SJCRH30 (cell line): ENCODE measurements around the genes TGFB2 and TAF1A.

DNA sequence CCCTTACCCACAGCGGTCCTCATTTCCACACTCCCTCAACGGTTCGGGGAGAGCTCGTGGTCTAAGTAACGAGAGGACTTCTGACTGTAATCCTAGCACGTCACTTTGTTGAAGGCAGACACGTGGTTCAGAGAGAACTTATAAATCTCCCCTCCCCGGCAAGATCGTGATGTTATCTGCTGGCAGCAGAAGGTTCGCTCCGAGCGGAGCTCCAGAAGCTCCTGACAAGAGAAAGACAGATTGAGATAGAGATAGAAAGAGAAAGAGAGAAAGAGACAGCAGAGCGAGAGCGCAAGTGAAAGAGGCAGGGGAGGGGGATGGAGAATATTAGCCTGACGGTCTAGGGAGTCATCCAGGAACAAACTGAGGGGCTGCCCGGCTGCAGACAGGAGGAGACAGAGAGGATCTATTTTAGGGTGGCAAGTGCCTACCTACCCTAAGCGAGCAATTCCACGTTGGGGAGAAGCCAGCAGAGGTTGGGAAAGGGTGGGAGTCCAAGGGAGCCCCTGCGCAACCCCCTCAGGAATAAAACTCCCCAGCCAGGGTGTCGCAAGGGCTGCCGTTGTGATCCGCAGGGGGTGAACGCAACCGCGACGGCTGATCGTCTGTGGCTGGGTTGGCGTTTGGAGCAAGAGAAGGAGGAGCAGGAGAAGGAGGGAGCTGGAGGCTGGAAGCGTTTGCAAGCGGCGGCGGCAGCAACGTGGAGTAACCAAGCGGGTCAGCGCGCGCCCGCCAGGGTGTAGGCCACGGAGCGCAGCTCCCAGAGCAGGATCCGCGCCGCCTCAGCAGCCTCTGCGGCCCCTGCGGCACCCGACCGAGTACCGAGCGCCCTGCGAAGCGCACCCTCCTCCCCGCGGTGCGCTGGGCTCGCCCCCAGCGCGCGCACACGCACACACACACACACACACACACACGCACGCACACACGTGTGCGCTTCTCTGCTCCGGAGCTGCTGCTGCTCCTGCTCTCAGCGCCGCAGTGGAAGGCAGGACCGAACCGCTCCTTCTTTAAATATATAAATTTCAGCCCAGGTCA lies at the start of gene TGFB2:
Gene TGFB2, plus strand, starts transcription at position 169 of the 1,035 bp plus-strand sequence.
- RAMPAGE, long total RNA = start-site peak on the plus strand centred at position 133 of the sequence, 86 bp wide, 110 and 12 reads in 2 replicates

DNA sequence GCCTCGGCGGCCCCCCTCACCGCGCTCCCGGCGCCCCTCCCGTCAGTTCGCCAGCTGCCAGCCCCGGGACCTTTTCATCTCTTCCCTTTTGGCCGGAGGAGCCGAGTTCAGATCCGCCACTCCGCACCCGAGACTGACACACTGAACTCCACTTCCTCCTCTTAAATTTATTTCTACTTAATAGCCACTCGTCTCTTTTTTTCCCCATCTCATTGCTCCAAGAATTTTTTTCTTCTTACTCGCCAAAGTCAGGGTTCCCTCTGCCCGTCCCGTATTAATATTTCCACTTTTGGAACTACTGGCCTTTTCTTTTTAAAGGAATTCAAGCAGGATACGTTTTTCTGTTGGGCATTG lies 1.0 kb downstream of the TGFB2 start:
- RAMPAGE, long total RNA = no peak

GRCh38 chr1:219568465-219568814 lies 44.5 kb downstream of the ZC3H11B start:
- RAMPAGE, long total RNA = no peak

- RAMPAGE, long total RNA = no peak
Measured at GRCh38 chr1:219929235-219929641, 881 bp upstream of the SLC30A10 start.

DNA sequence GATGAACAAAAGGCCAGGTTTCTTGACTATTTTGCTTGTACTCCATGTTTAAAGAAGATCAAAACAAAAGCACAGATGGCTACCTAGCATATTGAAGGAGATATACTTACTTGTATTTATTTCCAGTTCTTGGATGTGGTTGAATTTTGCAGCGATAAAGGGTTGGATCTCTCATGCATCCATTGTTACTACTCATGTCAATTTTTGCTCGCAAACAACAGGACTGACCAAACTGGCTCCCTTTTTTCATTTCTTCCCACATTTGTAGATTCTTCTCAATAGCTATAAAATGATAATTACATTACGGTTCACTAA lies 24.1 kb downstream of the EPRS1 start:
- RAMPAGE, long total RNA = no peak

DNA sequence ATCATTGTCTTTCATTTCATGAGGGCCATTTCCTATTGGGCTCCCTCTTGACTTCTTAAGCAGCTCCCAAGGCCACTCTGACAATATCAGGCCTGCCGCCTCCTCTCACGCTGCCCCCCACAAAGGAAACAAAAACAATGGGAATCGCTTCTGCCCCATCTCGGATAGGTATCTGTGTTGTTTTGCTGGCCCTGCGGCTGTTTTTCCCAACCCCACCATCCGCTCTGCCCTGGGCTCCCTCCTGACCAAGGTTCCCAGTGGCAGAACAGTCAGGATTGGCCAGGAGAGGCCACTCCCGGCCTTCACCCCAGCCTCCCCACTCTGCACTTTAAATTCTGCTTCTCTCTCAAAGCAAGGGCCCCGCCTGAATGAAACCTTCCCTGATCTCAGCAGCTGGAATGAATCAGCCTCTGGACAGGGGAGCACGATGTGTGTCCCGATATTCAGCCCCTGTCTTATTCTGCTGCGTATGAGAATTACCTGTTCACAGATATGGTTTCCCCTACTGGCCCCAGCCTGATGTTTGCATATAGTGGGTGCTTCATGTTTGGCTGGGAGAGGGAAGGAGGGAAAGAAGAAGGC lies 16.3 kb downstream of the C1orf115 start:
- RAMPAGE, long total RNA = no peak

DNA sequence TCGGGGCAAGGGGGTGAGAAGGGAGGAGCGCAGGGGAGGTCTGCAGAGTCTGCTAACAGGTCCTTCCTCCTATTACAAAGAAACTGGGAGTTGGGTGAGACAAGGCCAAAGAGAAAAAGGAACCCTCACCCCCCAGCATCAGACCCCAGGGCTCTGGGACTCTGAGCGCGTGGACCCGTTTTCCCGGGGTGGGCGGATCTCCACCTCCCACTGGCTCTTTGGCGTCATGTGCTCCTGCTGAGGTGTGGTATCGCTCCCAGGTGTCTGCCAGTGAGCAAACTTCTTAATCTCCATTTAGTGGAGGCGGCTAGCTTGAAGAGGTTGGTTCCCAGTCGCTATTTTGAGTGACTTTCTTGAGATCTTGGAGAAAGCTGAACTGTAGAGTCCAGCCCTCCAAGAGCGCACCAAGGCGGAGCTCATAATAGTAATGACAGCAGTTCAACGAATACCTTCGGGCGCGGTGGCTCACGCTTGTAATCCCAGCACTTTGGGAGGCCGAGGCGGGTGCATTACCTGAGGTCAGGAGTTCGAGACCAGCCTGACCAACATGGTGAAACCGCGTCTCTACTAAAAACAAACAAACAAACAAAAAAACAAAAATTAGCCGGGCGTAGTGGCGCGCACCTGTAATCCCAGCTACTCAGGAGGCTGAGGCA lies 674 bp downstream of the MTARC1 start:
- RAMPAGE, long total RNA = no peak

- RAMPAGE, long total RNA = no peak
Measured at GRCh38 chr1:220962034-220962213, 82.7 kb downstream of the HLX start.

GRCh38 chr1:221098214-221098875 lies 219.1 kb downstream of the HLX start:
- RAMPAGE, long total RNA = no peak

GRCh38 chr1:221117365-221118095 lies 238.3 kb downstream of the HLX start:
- RAMPAGE, long total RNA = no peak

DNA sequence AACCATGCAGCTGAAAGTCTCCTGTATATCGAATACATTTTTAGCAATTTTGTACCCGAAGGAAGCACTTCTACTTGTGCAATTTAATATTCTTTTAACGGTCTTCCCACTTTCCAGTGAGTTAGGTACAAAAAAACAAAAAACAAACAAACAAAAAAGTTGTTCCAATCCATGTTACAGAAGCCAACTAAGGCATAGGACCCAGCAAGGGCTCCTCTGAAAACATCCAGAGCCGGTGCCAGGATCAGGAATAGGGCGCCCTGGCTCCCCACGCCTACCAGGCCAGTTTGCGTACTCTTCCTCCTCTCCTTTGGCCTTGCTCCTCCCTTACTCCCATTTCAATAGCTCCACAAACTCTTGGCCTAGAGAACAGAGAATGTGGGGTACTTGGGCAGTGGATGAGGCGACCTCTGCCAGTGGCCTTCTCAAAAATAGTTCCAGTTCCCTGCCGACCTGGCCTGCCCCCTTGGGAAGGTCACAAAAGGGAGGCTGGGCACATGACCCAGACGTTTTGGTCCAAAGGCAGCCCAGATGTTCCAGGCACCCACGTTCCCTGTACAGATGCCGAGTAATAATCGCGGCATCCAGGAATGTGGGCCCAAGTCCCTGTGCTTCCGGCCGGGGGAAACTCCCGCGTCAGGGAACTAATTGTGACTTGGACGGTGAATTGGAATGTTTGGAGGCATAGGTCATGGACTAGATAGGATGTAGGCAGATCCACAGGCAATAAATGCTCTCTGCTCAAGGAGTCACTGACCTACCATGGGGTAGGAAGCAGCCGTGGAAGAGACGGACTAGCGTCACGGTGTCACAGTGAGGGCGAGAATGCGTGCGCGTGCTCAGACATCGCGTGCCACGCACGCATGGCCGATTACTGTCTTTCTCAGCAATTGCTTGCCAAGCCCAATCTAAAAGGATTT lies 178.6 kb downstream of the DUSP10 start:
- RAMPAGE, long total RNA = no peak

- RAMPAGE, long total RNA = no peak
Measured at GRCh38 chr1:221708817-221709629, 32.9 kb downstream of the DUSP10 start.

GRCh38 chr1:221742190-221742577 lies 295 bp upstream of the DUSP10 start:
- RAMPAGE, long total RNA = no peak

DNA sequence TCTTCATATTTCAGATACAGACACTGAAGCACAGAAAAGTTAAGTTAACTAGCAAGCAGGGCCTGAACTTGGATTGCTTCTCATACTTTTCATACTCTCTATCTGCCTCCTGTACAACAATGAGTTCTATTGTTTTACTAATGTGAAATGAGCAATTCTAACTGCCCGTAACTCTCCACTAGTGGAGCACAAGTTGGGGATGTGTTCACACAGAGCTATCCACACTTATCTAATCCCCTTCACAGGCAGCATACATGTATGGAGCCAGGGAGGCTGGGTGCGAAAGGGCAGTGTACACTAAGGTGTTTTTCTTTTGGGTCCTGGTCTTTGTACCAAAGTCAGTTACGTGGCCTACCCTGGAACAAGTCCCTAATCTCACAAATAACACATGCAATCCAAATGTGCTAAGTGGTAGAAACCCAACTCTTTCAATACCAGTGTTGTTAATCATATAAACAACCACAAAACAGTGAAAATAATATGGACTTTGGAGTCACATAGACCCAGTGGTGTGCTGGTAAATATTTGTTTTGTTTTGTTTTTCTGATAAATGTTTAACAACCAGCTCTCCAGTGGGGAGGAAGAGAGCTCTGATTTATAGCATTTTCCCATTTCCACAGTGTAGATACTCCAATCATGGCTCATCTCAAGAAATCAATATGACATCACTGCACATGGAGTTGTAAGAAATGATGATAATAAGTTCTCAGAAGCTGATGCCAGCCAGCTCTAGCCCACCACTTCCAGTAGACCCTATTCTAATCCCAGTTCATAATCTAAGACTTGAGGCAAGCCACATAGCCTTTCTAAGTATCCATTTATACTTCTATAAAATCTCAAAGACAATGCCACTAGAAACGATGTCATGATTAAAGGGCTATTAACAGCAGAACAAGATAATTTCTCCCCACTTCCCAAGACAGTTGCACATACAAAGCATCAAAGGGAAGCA lies 320.0 kb upstream of the DUSP10 start:
- RAMPAGE, long total RNA = no peak

- RAMPAGE, long total RNA = no peak
Measured at GRCh38 chr1:222464831-222465161, 83.1 kb downstream of the HHIPL2 start.

- RAMPAGE, long total RNA = no peak
Measured at GRCh38 chr1:222589556-222590529, at the start of gene TAF1A. TSS of gene TAF1A (minus strand) at chr1:222589933.

DNA sequence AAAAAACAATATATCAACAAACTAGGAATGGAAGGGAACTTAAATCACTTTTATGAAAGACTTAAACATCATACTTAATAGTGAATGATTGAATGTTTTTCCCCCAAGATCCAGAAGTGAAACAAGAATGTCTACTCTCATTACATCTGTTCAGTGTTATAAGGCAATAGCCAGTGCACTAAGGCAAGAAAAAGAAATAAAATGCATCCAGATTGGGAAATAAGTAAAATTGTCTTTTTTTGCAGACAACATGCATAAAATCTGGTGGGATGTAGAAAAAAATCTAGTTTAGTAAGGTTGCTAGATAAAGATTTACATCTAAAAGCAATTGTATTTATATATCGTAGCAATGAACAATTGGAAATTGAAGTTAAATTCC lies 21.8 kb downstream of the MIA3 start:
- RAMPAGE, long total RNA = no peak

GRCh38 chr1:223102918-223103787 lies 39.9 kb downstream of the TLR5 start:
- RAMPAGE, long total RNA = no peak

- RAMPAGE, long total RNA = no peak
Measured at GRCh38 chr1:223123438-223123925, 19.6 kb downstream of the TLR5 start.

- RAMPAGE, long total RNA = no peak
Measured at GRCh38 chr1:223177736-223178357, 34.8 kb upstream of the TLR5 start.